Measurements from ENCODE around the genes SLC16A11, TMEM256, SAT2 and SHBG.

GRCh38 chr17:7043269-7044289, at the start of gene SLC16A11:
TSS of gene SLC16A11 (minus strand) at chr17:7044092.
- RRBS = 92% methylated on average over 26 of the region's 81 CpGs

GRCh38 chr17:7167782-7168110, 11.4 kb downstream of the ASGR1 start:
- RRBS = no CpG with 5 or more reads among the region's 4 CpGs

DNA sequence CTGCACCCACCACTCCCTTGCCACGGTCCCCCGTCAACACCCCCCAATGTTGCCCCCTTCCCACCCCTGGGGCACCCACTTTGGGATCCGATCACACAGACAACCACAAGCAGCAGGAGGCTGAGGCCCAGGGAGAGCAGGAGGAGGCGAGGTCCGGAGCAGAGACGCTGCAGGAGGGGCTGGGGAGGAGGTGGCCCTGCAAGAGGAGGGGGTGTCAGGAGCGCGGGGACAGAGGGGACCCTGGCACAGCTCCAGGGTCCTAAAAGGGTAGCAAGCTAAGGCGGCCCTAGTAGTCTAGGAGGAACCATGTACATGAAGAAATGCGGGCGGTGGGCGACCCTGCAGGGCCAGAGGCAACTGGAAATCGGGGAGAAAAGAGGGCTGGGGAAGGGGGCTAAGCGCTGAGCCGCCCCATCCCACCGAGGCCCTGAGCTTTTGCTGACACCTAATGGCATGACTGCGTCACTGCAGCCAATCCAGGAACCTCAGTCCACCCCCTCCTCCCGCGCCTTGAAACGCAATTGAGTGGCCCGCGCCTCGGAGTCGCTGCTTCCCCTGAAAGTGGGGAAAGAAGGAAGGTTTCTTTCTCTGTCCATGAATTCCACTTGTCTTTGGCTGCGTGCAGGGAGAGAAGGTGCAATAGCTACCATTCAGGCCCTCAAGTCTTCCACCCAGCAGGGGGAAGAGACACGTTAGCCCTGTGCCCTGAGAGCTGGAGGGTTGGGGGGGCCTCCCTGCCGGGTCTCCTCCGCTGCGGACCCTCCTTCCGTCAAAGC, 1.9 kb downstream of the ASGR1 start:
- RRBS = no CpG with 5 or more reads among the region's 30 CpGs

GRCh38 chr17:7207937-7208619, 9.3 kb downstream of the DLG4 start:
- RRBS = 96% methylated on average over 4 of the region's 26 CpGs

DNA sequence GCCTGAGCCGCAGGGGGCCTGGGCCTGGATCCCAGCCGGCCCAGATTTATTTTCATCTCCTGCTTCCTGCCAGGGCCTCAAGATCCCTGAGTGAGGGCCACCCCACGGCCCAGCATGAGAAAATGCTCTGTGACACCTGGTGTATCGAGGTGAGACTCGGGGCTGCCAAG, 4.9 kb downstream of the ACADVL start:
- RRBS = no CpG with 5 or more reads among the region's 5 CpGs

DNA sequence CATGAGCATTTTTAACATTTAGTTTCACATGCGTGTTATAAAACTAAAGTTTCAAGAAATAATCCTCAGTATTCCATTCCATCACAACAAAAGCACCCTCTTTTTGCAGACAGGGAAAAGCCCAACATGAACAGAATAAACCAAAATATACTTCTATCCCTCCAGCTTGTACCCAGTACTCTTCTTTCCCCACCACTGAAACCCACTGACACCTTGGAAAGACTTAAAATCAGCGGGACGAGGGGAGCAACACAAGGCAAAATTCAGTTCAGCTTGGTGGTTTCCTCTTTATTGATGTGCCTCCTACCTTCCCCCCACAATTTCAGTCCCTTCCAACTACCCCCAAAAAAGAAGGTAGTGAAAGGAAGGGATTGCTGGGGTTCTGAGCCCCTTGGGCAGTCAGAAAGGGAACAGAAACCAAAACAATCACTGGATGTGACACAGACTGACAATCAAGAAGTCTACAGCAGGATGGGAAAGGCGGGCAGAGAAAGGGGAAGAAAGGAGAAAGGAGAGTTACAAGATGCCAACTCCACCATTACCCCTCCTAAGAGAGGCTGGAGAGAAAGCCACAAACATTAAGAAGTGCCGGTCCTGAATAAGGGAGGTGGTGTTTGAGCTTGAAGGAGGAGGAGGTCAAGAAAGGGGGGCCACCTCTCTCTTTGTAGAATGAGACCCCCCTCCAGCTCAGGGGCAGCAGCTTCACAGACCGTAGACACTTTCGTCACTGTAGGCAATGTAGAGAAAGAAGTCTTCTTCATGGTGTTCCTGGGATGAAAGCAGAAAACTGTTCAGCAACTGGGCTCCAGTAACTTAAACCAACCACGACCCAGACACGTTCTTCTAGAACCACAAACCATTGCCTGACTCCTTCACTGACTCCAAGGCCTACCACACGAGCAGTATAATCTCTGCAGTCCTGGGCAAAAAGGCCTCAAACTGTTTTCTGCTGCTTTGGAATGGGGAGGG, 1.2 kb upstream of the PHF23 start:
- RRBS = no CpG with 5 or more reads among the region's 10 CpGs

- RRBS = under 1% methylated on average over 9 of the region's 27 CpGs
Measured at GRCh38 chr17:7261750-7262073, 566 bp downstream of the CLDN7 start.

DNA sequence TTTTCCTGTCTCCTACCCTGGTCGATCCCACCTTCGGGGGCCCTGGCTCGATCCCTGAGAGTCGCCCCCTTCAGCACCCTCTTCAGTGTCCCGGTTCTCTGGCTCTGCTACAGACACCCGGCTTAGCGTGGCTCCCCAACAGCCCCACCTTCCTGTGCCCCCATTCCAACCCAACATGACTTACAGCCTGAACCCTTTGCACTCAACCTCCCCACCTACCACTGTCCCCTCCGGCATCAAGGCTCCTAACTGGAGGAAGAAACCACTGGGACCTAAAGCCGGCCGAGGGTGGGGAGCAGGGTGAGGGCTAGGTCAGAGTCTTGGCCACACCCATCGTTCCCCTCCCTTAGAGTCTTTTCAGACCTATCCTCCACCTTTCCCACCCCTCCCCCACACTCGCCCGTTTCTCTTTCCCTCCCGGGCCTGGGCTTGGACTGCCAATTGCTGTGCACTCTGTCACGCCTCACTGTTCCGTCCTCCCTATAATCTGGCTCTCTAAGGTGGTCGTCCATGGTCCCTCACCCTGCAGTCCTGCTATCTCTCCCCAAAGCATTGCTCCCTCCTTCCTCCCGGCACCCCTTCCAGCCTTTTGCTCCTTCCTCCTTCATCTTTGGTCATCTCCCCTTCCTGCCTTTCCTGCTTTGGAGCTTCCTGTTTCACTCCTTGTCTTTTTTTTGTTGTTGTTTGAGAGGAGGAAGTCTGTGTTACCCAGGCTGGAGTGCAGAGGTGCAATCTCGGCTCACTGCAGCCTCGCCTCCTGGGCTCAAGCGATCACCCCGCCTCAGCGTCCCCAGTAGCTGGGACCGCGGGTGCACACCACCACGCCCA, 876 bp upstream of the CLDN7 start:
- RRBS = 11% methylated on average over 1 of the region's 26 CpGs

DNA sequence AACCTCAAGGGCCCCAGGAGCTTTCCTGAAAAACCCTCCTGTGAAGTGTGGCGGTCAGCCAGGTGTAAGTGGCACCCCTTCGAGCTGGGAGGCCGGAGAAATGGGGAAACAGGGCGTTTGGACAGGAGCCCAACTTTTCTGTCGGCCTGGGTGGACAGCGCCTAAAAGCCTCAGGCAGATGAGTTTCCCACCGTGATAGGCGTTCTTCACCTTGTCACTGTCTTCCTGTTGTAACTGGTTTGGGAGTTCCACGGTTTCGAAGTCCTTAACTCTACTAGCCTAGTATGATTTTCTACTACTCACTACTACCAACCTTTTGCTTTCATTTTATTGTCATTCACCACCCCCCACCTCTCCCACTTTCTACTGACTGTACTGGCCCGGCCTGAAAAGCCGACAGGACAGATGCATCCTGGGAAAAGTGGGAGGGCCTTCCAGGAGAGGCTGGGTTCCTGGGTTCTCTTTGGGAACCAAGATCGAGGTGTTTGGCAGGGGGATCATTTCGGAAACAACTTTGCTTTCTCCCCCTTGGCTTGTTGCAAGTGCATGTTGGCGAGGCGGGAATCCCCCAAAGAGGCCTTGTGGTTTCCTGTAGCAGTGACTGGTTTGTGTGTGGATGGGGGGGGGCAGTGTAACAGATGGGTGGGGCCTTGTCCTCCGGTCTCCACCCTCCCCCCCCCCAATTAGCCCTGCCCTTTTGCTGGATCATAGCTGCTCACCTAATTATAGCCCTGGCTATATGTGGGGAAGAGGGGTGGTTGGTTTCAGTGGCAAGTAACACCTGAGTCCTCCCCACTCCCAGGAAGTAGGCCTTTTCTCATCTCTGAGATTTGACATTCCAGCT, 1.3 kb downstream of the EIF5A start:
- RRBS = no CpG with 5 or more reads among the region's 17 CpGs

DNA sequence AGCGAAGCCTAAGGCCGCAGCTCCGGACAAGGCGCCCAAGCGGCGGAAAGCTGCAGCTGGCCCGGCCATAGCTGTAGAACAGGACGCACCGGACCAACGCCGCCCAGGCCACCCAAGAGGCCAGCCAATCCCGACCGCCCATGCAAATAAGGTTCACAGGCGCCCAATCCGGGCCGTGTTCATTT, at the start of gene TMEM256:
TMEM256 (minus strand) TSS at position 82 of the 185 bp plus-strand sequence.
- RRBS = 3% methylated on average over 11 of the region's 16 CpGs

- RRBS = no CpG with 5 or more reads among the region's 9 CpGs
Measured at GRCh38 chr17:7461165-7462098, 16.6 kb downstream of the CHRNB1 start.

DNA sequence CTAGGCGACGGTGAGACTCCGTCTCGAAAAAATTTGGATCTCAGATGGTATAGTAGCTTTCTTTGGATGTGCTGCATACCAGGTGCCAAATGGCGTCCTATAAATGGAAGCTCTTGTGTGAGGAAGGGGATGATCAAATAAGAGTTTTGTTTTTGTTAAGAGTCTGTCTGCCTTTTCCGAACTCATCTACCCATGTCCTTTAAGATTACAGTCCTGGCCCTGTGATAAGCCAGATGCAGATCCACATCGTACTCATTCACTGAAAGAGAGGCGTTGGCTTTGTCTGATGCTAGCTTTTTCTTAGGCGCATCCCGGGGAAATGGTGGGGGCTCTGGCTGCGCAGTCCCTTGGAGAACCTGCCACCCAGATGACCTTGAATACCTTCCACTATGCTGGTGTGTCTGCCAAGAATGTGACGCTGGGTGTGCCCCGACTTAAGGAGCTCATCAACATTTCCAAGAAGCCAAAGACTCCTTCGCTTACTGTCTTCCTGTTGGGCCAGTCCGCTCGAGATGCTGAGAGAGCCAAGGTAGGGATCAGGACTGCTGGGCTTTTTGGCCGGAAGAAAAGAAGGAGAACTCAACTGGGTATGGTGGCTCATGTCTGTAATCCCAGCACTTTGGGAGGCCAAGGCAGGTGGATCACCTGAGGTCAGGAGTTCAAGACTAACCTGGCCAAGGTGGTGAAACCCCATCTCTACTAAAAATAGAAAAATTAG, 26.9 kb downstream of the SLC35G6 start:
- RRBS = no CpG with 5 or more reads among the region's 17 CpGs

DNA sequence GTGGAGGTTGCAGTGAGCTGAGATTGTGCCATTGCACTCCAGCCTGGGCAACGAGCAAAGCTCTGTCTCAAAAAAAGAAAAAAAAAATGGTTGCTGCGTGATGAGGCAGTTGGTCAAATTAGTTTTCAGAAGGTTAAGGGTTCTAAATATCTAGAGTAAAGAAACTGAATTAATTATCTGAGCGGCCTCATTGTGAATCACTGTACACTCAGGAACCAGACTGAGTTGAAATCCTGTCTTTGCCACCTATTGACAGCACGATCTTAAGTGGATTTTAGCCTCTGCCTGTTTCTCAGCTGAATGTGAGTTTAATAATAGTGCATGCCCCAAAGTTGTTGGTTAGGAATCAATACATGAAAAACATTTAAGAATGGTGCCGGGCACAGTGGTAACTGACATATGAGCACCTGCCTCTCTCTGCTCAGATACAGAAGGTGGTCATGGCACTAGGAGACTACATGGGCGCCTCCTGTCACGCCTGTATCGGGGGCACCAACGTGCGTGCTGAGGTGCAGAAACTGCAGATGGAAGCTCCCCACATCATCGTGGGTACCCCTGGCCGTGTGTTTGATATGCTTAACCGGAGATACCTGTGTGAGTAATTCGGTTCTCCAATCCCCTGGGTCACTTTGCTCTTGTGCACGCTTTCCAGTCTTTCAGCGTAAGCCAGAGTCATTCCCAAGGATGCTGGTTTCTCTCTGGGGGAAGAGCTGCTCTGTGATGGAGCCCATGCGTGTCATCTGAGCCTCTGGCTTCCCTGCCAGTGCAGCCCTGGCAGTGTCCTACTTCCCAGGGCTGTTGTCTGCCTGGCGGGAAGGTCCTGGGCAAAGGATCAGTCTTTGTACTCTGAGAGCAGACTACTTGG, 3.1 kb upstream of the CD68 start:
- RRBS = no CpG with 5 or more reads among the region's 18 CpGs

DNA sequence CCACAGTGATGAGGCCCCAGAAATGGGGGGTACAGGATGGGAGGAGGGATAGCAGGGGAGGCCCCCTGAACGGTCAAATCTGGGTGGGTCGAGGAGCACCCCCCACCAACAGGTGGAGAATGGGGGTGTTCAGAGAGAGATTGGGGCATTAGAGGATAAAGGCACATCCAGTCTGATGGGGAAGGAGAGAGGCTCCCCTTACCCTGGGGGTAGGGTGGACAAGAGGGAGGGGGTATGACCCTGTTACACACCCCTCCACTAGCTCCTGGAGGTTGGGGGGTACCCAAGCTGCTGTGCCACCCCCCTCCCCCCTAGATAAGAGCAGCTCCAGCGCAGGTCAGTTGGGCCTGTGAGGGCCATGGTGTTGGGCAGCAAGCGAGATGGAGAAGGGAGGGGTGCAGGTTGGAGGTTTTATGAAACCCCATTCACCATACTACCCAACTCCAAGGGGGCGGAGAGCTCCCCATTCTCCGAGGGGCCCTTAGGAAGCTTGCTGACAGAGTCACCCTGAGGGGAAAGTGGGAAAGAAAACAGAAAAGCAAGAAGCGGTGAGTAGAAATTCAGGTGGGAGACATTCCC, 1.6 kb upstream of the SOX15 start:
- RRBS = no CpG with 5 or more reads among the region's 7 CpGs

DNA sequence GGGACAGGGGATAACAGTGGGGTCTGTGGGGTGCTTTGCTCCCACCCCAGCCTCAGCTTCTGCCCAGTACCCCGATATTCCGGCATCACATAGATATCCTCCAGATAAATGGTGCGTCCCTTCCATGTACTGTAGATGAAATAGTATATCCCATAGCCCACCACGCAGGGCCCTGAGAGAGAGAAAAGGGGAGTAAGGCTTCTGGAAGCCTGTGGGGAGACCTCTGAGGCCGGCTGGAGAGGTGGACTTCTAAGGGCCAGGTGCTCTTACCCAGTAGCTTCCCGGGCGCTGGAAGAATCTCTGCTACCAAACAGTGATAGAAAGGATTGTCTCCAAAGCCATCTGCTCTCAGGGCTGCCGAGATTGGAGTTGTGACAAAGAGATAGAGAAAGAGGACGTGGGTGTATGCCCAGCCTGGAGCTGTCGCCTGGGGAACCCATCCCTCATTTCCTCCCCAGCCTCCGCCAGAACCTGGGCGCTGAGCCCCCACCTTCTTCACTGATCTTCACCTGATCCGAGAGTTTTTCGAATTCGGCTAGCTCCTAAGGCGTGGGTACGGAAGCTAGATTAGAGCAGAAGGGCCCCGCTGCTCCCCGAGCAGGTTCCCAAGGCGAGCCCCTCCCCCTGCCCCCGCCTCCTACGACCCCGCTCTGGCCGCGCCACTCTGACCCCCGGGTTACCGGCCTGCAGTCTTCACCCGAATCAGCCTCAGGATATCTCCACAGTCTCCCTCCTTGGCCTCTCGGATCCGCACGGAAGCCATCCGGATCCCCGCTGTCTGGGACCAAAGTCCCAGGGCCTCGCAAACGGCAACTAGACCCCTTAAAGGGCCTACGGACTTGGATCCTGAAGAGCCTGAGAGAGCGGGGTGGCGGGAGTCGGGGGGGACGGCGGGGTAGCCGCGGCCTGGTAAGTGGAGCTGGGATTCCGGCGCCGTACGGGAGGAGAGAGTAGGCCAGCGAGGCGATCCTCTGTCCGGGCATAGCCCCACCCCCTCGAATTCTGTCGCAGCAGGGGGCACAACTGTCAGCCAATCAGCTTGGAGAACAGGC, at the start of gene SAT2:
SAT2 (minus strand) TSS at position 949 of the 1,052 bp plus-strand sequence.
- RRBS = 16% methylated on average over 16 of the region's 52 CpGs

DNA sequence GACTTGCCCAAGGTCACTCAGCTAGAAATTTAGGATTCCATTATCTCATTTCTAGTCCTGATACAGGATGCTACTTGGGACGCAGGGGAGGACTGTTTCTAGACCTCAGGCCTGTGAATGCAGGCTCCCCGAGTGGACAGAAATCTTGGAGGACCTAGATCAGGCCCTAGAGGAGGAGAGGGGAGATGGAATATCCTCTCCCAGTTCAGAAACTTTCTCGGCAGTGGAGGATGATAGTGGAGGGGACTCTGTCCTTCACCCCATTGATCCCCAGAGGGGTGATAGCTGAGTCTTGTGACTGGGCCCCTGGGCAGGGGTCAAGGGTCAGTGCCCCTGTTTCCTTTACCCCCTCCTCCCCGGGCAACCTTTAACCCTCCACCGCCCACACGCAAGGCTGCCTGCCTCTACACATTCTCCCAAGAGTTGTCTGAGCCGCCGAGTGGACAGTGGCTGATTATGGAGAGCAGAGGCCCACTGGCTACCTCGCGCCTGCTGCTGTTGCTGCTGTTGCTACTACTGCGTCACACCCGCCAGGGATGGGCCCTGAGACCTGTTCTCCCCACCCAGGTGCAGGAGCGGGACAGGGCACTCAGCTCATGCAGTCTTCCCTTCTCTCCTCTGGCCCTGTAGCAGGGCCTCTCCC, at the start of gene SHBG:
SHBG (plus strand) TSS at position 419 of the 643 bp plus-strand sequence.
- RRBS = no CpG with 5 or more reads among the region's 13 CpGs

DNA sequence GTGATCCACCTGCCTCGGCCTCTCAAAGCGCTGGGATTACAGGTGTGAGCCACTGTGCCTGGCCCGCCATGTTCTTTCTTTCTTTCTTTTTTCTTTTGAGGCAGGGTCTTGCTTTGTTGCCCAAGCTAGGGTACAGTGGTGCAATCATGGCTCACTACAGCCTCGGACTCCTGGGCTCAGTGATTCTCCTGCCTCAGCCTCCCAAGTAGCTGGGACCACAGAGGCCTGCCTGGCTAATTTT, 9.2 kb downstream of the TP53 start:
- RRBS = no CpG with 5 or more reads among the region's 4 CpGs

- RRBS = 97% methylated on average over 10 of the region's 34 CpGs
Measured at GRCh38 chr17:7847147-7847794, 7.6 kb upstream of the TMEM88 start.

- RRBS = no CpG with 5 or more reads among the region's 59 CpGs
Measured at GRCh38 chr17:7851193-7852223, 3.4 kb upstream of the TMEM88 start.

- RRBS = no CpG with 5 or more reads among the region's 10 CpGs
Measured at GRCh38 chr17:8021314-8021927, 17.4 kb upstream of the ALOX15B start.

Data from HCT116 (cell line).